B cell (primary cell): ENCODE measurements around a stretch of chr10.

DNA sequence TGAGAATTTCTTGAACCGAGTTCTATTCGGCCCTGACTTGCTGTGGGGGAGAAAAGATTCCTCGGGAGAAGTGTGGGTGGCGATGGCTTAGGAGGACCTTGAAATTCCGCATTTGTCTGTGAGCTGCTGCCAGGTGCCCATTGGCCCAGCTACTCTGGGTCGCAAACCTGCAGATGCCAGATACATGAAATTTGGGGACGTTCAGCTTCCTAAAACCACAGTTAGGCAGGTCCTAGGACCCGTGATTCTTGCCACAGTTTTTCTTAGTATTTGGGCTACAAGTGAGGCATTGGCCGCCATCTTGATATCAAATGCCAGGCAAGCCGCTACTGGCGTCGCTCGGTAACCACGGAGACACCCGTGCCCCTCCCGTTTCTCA, 533 bp upstream of the BTRC start:
- PRO-cap = no peak
- CAGE, long polyA plus RNA = no peak

- PRO-cap = no peak
- CAGE, long polyA plus RNA = no peak
Observed at GRCh38 chr10:101485644-101486624, 102.1 kb downstream of the POLL start.

- PRO-cap = no peak
- CAGE, long polyA plus RNA = no peak
Observed at GRCh38 chr10:101570117-101570682, 17.9 kb downstream of the POLL start.

DNA sequence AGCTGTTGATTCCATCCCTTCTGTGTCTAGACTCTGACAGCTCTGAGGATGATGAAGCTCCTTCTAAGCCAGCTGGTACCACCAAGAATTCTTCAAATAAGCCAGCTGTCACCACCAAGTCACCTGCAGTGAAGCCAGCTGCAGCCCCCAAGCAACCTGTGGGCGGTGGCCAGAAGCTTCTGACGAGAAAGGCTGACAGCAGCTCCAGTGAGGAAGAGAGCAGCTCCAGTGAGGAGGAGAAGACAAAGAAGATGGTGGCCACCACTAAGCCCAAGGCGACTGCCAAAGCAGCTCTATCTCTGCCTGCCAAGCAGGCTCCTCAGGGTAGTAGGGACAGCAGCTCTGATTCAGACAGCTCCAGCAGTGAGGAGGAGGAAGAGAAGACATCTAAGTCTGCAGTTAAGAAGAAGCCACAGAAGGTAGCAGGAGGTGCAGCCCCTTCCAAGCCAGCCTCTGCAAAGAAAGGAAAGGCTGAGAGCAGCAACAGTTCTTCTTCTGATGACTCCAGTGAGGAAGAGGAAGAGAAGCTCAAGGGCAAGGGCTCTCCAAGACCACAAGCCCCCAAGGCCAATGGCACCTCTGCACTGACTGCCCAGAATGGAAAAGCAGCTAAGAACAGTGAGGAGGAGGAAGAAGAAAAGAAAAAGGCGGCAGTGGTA, 8.4 kb downstream of the NOLC1 start:
- PRO-cap = no peak
- CAGE, long polyA plus RNA = no peak

DNA sequence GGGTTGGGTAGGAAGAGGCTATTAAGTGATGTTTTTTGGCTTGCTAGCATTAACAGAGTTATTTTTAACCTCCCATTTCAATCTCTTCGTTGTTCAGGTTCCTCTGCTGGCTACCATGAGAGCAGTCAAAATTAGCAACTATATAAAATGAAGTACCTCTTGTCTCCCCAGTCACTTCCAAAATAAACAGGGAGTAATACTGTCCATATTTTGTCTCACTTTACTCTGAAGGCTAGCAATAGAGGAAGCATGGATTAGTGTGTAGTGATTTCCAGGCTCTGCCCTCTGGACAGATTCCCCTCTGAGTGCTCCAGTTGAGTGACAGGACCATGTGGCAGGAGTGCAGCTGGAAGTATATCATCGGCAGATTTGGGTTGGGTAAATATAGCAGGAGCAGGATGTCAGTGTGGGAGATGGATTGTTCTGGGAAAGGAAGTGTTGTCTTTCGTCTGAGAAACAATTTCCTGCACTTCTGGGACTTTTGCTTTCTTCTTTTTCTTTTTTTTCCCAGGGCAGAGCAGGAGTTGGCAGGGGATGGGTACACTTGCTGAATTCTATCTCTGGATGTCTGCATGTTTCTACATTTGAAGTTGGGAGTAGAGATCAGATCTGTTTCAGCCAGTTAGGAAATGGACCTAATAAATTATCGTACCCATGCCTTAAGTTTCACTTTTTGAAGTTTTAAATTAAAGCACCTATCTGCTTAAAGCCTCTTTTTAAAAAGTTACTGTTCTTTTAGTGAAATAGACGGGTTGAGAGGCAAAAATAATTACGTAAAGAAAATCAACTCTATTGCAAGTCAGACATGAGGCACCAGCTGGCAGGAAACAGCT, 35.4 kb downstream of the GBF1 start:
- PRO-cap = no peak
- CAGE, long polyA plus RNA = no peak

GRCh38 chr10:102367998-102368507, 27.5 kb upstream of the NFKB2 start:
- PRO-cap = no peak
- CAGE, long polyA plus RNA = no peak

DNA sequence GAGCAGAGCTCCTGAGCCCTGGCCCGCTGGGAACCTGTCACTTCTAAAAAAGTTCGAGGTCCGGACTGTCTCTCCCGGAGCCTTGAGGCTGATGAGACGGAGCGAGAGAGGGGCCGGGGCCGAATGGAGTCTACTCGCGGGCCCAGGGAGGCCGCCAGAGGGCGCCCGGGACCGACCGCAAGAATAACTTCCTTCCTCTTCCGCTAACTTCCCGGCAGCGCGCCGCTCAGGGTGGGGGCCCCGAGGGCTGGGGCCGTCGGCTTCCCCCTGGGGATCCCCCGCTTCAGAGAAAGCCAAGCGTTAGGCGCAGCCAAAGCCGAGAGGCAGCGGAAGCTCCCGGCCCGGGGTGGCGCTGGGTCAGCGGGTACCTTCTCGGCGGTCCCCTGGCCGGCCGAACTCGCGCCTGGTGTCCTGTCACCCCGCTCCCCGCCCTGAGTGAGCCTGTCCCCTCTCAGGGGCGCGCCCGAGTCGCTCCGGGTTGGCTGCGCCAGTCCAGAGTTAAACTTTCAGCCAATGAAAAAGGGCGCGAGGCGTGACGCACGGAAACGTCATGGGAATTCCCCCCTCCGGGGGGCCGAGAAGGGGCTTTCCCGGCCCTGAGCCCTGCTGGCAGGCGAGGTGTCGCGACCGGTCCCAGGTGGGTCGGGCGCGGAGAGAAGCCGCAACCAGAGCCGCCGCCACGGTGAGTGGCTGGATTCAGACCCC, 1.4 kb upstream of the NFKB2 start:
- PRO-cap = bidirectional peak, plus-strand start at position 206 of the sequence, minus-strand start at position 125 of the sequence; bidirectional peak, plus-strand start at position 630 of the sequence, minus-strand start at position 437 of the sequence
- CAGE, long polyA plus RNA = start-site peak on the plus strand centred at position 637 of the sequence, 66 bp wide, 246 and 294 reads in 2 replicates

GRCh38 chr10:102401725-102402513, 6.4 kb downstream of the NFKB2 start:
- PRO-cap = no peak
- CAGE, long polyA plus RNA = start-site peak on the minus strand at chr10:102402152-102402522, 18 and 31 reads in 2 replicates

- PRO-cap = no peak
- CAGE, long polyA plus RNA = no peak
Observed at GRCh38 chr10:102492833-102493575, 9.5 kb downstream of the ACTR1A start.

GRCh38 chr10:102632578-102633157, 11.6 kb upstream of the TRIM8 start:
- PRO-cap = no peak
- CAGE, long polyA plus RNA = no peak

DNA sequence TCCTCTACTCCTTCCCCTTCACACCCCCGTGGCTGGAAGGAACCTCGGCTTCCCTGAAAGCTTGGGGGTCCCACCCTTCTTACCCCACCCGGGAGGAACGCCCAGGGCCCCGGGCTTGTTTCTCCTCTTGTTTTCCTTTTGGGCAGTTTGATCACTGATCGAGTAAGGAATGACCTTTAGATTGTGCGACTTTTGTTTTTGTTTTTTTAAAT, 13.3 kb downstream of the TRIM8 start:
- PRO-cap = no peak
- CAGE, long polyA plus RNA = no peak

- PRO-cap = no peak
- CAGE, long polyA plus RNA = no peak
Observed at GRCh38 chr10:102660469-102661092, 16.3 kb downstream of the TRIM8 start.

DNA sequence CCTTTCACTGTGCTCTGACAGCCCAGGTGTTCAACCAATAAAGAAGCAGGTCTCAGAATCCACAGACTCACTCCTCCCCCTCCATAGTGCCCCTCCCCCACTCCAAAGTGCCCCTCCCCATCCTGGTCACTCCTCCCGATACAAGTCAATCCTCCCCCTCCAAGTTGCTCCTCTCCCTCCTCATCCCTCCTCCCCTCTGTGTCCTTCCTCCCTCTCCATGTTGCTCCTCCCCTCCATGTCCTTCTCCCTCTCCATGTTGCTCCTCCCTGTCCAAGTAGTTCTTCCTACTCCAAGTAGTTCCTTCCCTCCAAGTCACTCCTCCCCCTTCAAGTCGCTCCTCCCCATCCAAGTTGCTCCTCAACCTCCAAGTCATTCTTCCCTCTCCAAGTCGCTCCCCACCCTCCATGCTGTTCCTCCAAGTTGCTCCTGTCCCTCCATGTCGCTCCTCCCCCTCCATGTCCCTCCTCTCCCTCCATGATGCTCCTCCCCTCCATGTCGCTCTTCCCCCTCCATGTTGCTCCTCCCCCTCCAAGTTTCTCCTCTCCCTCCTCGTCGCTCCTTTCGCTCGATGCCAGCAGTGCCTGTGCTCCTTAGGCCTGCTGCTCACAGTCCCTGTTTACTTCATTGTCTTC, 8.7 kb upstream of the WBP1L start:
- PRO-cap = no peak
- CAGE, long polyA plus RNA = no peak

- PRO-cap = no peak
- CAGE, long polyA plus RNA = no peak
Observed at GRCh38 chr10:102780077-102780763, 36.5 kb downstream of the WBP1L start.

DNA sequence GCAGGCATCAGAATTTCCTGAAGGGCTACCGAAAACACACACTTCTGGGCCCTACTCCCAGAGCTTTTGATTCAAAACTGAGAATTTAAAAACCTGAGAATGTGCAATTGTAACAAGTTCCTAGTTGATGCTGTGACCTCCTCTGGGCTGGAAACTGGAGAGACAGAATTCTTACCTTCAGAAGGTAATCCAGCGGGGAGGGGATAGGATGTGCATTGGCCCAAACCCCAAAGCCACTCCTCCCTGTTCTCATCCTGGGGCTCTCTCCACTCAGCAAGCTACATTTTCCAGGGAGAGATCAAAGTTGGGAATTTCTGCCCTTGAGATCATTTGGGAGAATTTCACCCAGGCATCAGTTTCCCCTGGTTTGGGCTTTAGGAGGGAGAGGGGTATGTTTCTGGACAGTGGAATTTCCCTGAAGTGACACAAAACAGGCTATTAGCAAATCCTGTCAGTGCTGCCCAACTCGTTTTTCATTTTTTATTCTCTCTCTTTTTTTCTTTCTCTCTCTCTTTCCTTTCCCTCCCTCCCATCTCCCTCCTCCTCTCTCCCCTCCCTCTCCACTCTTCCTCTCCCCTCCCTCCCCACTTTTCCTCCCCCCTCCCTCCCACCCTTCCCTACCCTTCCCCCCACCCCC, 35.8 kb downstream of the CYP17A1 start:
- PRO-cap = no peak
- CAGE, long polyA plus RNA = no peak

DNA sequence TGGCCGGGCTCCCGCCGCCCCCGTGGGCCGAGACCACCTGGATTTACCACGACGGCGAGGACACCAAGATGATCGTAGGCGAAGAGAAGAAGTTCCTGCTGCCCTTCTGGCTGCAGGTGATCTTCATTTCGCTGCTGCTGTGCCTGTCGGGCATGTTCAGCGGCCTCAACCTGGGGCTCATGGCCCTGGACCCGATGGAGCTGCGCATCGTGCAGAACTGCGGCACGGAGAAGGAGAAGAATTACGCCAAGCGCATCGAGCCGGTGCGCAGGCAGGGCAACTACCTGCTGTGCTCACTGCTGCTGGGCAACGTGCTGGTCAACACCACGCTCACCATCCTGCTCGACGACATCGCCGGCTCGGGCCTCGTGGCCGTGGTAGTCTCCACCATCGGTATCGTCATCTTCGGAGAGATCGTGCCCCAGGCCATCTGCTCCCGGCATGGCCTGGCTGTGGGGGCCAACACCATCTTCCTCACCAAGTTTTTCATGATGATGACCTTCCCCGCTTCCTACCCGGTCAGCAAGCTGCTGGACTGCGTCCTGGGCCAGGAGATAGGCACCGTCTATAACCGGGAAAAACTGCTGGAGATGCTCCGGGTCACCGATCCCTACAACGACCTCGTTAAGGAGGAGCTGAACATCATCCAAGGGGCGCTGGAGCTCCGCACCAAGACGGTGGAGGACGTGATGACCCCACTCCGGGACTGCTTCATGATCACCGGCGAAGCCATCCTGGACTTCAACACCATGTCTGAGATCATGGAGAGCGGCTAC, 1.2 kb downstream of the CNNM2 start:
- PRO-cap = no peak
- CAGE, long polyA plus RNA = no peak

DNA sequence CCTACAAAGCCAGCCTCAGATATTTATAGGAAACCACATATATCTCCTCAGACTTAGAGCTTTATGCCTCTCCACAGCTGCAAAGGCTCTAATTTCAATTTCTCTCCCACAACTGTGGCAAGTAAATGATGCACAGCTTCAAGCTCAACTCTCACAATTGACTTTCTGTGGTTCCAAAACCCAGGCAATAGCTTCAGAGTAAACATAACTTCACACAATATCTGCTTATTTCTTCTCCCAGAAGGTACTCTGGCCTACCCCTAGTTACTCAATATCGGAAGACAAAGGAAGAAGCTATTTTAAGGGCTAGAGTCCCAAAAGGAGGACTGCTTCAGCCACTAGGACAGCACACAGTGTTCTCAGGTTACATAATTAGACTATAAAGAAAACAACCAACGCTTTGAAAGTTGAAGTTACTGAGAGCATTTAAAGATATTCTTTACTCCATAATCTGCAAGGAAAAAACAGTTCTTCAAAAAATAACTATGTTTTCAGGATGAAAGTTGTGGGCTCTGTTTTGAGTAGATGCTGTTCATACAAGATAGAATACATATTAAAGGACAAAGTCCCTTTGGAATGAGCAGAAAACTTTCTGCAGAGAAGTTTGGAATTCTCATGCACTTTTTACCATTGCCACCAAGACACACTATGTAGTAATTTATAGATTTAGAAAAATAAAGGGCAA, 81.9 kb downstream of the NT5C2 start:
- PRO-cap = no peak
- CAGE, long polyA plus RNA = no peak

GRCh38 chr10:103277262-103278467, 727 bp downstream of the INA start:
- PRO-cap = no peak
- CAGE, long polyA plus RNA = no peak

GRCh38 chr10:103557347-103557600, 63.8 kb downstream of the NEURL1 start:
- PRO-cap = no peak
- CAGE, long polyA plus RNA = no peak

- PRO-cap = no peak
- CAGE, long polyA plus RNA = no peak
Observed at GRCh38 chr10:103604144-103604556, 110.6 kb downstream of the NEURL1 start.